ENCODE measurements around the genes CPEB2 and C1QTNF7.

DNA sequence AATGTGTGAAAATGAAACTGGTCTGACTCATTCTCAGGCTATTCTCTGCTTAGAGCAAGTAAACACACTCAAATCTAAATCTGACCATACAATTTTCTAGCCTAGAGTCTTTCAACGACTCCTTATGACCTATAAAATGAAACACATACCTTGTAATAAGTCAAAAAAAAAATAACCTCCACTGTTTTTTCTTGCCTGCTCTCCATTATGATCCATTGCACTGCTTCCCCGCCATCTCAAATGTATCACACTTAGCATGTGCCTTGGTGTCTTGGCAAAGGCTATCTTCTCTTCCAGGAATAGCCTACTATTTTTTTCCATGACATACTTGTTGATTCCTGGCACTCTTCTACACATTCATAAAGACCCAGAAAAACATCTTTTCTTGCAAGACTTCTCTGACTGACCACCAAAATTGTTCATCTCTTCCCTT lies 965.1 kb upstream of the HS3ST1 start:
- PRO-cap, 10 experiments: no peak in any of the 10 experiments

GRCh38 chr4:13454492-13455307 lies 29.4 kb downstream of the RAB28 start:
- PRO-cap, 10 experiments: no peak in any of the 10 experiments

- PRO-cap, 10 experiments: no peak in any of the 10 experiments
Observed at GRCh38 chr4:13481515-13481902, 2.6 kb downstream of the RAB28 start.

DNA sequence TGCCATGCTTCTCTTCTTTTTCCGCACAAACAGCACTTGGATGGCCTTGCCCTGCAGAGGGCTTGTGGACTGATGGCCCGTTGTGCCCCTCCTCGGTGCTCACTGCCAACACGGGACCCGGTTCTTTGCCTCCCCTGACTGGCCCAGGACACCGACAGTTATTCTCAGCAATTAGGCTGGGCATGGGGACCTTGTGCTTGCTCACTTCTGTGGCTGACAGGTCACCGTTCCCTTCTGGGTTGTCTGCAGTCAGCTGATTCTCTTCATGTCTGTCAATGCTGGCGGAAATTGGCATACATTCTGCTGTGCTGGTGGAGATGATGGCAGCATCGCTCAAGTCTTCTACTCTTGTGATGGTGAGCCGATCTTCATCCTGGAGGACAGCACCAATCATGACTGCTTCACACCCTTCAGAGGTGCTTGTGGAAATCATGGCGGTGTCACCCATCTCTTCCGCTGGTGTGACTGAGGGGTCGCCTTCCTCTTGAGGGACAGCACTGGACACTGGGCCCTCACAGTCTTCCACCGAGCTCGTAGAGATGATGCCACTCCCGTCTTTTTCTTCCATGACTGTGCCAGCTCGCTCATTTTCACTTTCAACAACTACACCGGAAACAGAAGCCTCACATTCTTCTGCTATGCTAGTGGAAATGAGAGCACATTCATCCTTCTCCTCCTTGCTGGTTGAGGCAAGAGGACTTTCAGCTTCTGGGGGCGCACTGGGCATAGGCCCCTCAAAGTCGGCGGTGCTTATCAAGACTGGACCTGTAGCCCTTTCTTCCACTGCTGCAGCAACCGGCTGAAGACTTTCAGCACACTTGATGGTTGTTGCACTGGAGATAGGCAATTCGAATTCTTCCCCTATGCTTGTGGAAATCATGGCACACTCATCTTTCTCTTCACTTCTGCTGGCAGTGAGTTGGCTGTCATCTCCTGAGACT lies 27.7 kb downstream of the BOD1L1 start:
- PRO-cap, 10 experiments: no peak in any of the 10 experiments

DNA sequence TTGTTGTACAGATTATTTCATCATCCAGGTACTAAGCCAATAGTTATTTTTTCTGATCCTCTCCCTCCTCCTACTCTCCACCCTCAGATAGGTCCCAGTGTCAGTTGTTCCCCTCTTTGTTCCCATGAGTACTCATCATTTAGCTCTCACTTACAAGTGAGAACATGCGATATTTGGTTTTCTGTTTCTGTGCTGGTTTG lies 70.8 kb upstream of the BOD1L1 start:
- PRO-cap, 10 experiments: no peak in any of the 10 experiments

GRCh38 chr4:14841594-14842268 lies 160.6 kb upstream of the CPEB2 start:
- PRO-cap, 10 experiments: peak in 1 of 10 experiments; most common plus-strand start chr4:14842074 (in 1); most common minus-strand start chr4:14841961 (in 1)

- PRO-cap, 10 experiments: peak in 10 of 10 experiments; most common plus-strand start chr4:15002483 (in 7)
Observed at GRCh38 chr4:15002399-15002629, at the start of gene CPEB2. Gene CPEB2, plus strand, starts transcription at chr4:15002481.

DNA sequence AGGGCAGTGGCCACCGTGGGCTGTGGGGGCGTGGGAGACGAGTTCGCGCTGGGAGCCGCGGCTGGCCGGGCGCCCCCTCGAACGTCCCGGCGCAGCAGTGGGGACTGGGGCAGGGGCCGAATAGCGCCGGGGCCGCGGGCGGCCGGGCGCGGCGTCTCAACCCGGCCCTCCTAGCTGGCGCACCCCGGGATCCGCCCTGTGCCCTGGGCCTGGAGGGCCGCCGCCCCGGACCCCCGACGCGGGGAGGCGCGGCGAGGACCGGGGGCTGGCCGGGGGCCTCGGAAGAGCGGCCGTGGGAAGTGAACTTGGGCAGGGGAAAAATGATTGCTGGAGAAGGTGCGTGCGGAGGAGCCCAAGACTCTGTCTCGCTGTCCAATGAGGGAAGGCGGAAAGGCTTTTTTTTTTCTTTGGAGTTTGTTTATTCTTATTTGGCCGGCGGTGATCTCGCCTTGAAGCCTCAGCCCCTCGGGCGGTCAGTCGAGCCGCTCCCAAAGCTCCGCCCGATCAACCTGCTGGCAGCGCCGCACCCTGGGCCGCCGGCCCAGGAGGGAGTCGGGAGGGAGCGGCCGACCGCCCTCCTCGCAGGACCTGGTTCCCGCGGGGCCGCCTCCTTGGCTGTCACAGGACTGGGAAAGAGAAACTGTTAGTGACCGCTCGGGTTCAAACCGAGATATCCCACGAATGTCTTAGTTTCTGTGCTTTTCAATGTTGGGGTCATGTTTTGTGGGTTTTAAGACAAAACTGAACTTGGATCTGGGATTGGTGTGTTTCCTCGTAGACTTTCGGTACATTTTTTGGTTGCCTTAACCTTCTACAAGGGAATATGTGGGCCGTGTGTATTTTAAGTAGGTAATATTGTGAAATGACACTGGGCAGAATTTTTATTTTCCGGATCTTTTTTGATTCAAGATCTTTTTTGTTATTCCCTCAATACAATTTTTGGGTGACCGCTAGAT lies 2.5 kb downstream of the CPEB2 start:
- PRO-cap, 10 experiments: peak in 10 of 10 experiments; most common plus-strand start position 526 of the sequence (in 8); most common minus-strand start position 377 of the sequence (in 6)

DNA sequence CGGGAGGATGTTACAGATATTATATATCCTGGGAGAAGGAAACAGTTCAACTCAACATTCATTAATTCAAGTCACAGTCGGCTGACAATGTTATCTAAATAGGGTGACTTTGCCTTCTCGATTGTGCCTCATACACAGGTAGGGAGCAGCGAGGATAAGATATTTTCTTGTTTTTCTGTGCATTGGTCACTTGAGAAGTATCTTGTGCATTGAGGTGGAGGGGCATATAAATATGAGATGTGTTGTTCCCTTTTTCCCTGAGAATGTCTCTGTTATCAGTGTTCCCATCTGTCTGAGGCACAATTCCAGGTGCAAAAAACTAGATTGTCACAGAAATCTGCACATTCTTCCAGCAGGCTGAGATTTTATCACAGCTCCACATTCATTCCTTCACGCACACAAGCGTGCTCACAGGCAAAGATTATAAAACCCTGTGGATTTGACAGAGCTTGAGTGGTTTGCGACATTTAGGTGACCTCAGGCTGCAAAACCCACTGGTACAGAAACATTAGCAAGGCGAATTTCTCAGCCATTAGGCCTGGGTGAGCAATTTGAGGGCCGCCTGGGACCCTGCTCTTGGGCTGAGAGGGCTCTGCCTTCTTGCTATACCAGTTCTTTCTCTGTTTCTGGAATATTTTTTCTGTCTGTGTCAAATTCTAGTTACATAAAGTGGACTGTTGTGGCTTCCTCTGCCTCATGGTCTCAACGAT lies 86.9 kb upstream of the C1QTNF7 start:
- PRO-cap, 10 experiments: no peak in any of the 10 experiments

- PRO-cap, 10 experiments: no peak in any of the 10 experiments
Observed at GRCh38 chr4:15375566-15376129, 52.2 kb upstream of the C1QTNF7 start.

GRCh38 chr4:15427585-15428179 lies at the start of gene C1QTNF7:
Gene C1QTNF7, plus strand, starts transcription at chr4:15428033.
- PRO-cap, 10 experiments: no peak in any of the 10 experiments

DNA sequence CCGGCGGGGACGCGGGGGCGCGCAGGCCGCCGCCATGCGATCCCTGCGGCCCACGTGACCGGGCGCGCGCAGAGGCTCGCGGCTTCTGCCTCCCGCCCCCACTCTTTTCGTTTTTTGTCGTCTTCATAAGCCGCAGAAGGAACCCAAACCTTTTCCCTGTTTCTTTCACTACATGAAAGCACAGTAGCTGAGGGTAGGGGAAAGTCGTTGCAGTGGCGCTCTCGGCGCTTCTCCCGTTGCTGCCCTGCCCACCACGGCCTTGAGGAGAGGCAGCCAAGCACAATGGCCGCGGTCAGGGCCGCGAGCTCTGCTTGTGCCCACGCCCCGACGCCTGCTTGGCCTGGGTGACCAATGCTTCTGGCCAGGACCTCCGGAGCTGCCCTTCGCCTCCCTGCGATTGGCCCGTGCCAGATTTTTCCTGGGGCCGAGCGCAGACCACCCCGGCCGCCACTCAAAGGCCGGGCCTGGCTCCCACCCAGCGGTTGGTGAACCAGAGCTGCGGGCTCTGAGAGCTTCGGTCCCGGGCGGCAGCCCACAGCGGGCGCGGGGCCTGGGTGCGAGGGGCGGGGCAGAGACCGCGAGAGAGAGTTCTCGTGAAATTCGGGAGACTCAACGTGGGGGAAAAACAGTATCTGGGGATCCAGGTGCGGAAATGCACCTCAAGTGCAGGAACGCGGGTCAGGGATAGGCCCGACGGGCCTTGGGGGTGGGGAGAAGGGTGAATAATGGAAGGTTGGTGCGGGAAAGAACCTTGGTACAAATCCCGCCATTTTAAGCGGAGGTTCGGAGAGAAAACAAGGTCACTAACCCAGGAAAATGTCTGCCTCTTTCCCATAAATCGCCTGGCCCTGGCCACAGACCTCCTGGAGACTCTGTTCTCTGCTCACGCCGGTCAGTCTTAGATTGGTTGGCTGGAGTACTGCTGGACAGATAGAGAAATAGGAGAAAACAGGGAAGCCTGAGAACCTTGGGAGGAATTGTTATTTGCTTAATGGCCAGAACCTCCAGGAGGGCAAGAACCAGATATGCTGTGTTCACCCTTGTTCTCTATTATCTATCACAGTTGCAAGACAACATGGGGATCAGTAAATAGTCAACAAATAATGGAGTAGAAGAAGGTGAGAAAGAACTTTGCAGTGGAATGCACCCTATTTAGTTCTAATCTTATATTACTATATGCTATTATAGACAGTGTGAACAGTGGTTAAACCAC lies 670 bp upstream of the FBXL5 start:
- PRO-cap, 10 experiments: peak in 10 of 10 experiments; most common plus-strand start position 39 of the sequence (in 9); most common minus-strand start position 309 of the sequence (in 4)

DNA sequence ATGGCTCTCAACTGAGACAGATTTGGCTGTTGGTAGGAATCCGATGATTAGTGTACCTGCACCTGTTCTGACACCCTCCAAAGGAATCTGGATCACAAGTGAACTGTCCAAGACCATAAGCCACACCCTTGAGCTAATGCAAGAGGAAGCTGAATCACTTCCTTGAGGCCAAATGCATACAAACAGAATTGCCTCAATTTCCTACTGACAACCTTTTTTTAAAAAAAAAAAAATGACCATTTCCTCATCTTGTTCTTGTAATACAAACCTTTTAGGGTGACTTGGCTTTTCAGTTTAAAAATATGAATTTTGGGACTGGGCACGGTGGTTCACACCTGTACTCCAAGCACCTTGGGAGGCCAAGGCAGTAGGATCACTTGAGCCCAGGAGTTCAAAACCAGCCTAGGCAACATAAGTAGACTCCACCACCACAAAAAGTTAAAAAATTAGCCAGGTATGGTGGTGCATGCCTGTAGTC lies 10.7 kb upstream of the FBXL5 start:
- PRO-cap, 10 experiments: peak in 5 of 10 experiments; most common minus-strand start position 89 of the sequence (in 3)

- PRO-cap, 10 experiments: no peak in any of the 10 experiments
Observed at GRCh38 chr4:15778717-15779362, 712 bp downstream of the CD38 start.

DNA sequence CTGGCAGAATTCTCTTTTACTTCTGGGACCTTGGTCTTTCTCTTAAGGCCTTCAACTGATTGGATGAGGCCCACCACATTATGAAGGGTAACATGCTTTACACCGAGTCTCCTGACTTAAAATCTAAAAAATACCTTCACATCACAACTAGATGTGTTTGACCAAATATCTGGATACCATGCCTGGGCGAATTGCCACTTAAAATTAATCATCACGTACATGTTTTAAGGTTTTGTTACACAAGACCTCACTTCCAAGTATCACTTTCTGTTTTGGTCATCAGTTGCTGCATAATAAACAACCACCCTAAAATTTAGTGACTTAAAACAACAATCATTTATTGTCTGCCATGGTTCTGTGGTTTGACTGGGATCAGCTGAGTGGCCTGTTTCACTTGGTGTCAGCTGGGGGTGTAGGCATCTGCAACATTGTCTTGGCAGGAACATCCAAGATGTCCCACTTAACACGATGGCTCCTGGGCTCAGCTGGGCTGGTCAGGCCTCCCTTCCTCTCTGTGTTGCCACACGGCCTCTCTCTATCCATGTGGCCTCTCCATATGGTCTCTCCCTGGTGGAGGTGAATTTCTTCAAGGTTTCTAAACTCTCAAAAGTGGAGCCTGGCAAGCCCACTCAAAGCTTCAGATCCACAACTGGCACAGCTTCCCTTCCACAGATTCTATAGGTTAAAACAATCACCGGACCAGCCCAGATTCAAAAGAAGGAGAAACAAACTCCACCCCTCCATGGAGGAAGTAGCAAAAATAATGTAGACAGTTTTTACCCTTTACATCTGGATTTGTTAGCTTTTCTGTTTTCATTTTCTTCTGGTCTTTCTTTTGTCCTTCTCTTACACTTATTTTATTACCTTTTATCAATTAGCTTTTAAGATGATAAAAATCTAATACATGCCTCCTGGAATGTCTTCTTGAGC lies 3.7 kb downstream of the CD38 start:
- PRO-cap, 10 experiments: no peak in any of the 10 experiments

DNA sequence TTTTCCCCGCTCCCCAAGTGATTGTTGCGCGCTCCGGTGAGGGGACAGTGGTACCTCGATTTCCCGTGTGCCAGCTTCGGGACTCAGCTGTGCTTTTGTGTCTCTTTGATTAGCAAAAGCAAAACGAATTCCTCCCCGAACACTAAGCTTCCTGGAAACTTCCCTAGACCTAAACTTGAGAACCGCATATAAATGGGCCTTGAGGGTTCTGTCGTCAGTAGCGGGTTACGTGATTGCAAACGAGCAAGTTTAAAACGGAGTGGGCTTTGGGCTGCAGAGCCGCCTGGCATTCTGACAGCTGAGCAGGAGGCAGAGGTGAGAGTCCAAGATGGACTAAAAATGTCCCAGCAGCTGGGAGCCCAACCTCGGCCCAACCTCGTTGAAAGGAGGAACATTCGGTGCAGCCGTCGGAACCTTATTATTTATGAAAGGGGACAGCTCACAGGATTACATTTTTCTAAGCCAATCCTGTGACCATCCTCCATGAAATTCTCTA lies 1.2 kb upstream of the TAPT1 start:
- PRO-cap, 10 experiments: peak in 3 of 10 experiments; most common plus-strand start position 217 of the sequence (in 2); most common minus-strand start position 426 of the sequence (in 3)

DNA sequence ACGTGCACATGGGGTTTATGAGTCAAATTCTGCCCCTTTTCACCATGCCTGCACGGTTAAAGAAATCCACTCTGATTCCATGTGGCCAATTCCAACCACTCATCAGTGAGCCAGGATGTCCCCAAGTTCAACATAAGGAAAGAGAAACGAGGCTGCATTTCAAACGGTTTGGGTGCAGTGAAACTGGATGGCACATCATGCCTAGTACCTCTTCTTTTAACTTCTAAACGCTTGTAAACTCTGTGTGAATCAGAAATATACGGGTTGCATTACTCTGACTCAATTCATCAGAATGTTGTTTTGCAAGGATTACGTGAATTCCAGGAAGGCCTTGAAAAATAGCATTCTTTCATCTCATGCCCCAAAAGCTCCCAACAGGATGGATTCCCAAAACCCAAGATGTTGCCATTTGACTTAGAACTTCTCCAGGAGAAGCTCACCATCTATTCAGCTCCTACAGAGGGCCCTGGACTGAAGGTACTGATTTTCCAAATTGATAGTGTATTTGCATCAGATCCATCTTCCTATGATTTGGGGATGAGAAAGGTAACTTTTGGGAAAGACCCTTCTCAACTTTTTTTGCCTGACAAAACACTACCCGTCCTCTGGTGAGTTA lies 270.4 kb downstream of the LDB2 start:
- PRO-cap, 10 experiments: no peak in any of the 10 experiments

- PRO-cap, 10 experiments: no peak in any of the 10 experiments
Observed at GRCh38 chr4:16894441-16894865, 4.0 kb downstream of the LDB2 start.

- PRO-cap, 10 experiments: peak in 1 of 10 experiments; most common minus-strand start chr4:17581089 (in 1)
Observed at GRCh38 chr4:17580942-17581828, 4.2 kb downstream of the LAP3 start.

DNA sequence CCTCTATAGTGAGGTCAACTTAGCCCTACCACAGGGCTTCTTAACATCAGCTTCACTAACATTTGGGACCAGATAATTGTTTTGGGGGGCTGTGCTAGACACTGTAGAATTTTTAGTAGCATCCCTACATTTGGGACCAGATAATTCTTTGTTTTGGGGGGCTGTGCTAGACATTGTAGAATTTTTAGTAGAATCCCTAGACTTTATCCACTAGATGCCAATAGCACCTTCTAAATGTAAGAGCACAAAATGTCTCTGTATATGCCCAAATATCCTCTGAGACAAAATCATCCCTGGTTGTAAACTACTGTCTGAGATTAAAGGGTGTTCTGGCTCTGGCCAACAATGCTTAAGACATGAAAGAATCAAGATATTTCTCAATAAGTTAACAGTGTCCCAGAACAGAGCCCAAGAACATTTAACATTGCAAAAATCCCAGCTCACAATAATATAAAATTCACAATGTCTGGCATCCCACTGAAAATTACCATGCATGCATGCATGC lies 46.8 kb downstream of the NCAPG start:
- PRO-cap, 10 experiments: no peak in any of the 10 experiments

All from Metastatic Breast Carcinoma in the Brain (tissue), 10 donors.